HCT116 (cell line): ENCODE measurements around the genes SAMD11 and SDF4.

DNA sequence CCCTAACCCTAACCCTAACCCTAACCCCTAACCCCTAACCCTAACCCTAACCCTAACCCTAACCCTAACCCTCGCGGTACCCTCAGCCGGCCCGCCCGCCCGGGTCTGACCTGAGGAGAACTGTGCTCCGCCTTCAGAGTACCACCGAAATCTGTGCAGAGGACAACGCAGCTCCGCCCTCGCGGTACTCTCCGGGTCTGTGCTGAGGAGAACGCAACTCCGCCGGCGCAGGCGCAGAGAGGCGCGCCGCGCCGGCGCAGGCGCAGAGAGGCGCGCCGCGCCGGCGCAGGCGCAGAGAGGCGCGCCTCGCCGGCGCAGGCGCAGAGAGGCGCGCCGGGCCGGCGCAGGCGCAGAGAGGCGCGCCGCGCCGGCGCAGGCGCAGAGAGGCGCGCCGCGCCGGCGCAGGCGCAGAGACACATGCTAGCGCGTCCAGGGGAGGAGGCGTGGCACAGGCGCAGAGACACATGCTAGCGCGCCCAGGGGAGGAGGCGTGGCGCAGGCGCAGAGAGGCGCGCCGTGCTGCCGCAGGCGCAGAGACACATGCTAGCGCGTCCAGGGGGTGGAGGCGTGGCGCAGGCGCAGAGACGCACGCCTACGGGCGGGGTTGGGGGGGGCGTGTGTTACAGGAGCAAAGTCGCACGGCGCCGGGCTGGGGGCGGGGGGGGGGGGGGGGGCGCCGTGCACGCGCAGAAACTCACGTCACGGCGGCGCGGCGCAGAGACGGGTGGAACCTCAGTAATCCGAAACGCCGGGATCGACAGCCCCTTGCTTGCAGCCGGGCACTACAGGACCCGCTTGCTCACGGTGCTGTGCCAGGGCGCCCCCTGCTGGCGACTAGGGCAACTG is 115.9 kb downstream of the OR4F5 start:
- RRBS, result no CpG with 5 or more reads among the region's 107 CpGs

GRCh38 chr1:793643-794046 is 107.2 kb upstream of the OR4F16 start:
- RRBS, result no CpG with 5 or more reads among the region's 3 CpGs

DNA sequence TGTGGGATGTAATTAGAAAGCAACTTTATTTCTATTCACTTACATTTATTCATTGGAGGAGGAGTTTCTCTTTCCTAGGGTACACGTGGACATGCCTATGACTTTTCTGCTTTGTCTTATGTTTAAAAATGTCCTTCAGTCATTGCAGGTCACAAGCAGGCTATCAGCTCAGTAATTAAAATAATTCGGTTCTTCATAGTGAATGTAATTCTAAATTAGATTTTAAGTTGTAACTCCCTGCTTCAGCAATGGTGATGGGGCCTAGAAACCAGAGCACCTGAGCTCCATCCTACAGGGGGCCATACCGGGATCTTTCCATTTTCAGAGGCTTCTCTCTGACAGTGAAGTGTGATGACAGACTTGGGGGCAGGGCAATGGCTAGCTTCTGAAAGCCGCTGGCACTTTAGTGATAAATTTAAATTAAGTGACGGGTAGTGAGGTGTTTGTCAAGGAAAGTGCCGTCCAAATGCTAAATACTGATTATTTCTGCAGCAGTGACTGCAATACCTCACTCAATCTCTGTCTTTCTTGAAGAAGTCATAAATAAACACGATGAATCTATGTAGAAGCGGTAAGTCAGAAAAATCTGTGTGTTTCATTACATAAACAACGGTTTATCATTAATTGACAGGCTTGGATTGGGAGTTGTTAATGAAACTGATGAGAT is 92.5 kb upstream of the SAMD11 start:
- RRBS, result no CpG with 5 or more reads among the region's 9 CpGs

DNA sequence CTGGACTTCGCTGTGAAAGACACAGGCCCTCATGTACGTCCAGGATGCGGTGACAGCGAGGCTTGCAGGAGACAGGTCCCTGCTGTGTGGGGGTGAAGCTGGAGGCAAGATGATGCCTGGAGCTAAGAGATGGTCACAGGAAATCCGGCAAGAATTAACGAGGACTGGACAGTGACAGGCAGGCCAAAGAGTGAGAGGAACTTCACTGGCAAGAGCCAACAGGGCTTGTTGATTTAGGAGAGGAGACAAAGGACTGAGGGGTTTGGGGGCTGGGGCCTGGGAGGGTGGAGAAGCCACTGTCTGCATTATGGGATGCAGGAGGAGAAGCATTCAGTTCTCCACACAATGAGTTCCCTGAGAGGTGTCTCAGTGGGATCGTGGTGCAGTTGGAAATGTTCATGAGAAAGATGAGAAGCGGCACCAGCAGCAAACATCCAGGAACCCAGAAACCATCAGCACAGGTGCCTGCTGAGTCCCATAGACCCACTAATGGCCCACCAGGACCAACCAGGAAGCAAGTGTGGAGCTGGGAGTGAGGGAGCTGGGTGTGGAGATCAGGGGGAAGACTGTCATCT is 89.8 kb upstream of the SAMD11 start:
- RRBS, result no CpG with 5 or more reads among the region's 8 CpGs

DNA sequence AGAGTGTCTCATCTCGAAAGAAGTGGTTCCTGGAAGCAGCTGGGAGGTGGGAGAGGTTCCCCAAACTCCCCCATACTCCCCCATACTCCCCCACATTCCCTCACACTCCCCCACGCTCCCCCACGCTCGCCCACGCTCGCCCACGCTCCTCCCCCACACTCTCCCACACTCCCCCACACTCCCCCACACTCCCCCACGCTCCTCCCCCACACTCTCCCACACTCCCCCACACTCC is 48.0 kb upstream of the SAMD11 start:
- RRBS, result no CpG with 5 or more reads among the region's 8 CpGs

GRCh38 chr1:904986-905676 is 18.6 kb upstream of the SAMD11 start:
- RRBS, result 97% methylated on average over 4 of the region's 54 CpGs

DNA sequence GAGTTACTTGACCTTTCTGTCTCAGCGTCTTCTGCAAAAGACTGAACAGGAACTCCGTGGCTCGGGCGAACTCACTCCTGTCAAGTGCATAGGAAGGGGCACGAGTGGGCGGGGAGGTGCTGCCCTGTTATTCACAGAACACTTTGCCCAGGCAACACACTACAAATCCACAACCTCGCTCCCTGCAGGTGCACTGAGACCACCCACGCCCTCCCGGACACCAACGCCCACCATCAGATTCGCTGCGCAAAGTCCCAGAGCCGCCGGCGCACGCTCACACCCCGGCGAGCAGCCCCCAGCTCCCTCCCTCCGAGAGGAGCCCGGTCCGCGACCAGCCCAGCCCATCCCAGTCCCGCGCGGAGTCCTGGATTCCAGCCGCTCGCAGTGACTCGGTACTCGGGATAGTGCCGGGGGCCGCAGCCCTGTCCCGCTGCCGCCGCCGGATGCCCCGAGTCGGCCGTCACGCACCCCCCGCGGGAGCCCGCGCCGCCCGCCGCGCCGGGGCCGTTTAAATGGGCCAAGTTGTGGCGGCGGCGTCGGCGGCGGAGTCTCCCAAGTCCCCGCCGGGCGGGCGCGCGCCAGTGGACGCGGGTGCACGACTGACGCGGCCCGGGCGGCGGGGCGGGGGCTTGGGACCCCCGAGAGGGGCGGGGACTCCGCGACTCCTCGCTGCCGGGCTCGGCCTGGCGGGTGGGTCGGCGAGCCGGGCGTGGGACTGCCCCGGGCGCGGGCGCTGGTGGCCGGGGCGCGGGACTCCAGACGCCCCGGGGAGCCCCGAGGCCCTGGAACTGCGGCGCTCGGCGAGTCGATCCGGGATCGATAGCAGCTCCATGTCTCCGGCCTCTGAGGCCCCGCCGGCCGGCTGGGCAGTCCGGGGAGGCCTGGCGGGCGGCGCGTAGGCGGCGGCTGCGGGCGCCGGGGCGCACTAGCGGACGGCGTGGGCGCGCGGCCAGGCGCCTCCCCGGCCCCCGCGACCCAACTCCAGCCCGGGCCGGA is at the start of gene SAMD11:
TSS of gene SAMD11 (plus strand) at position 539 of the 996 bp plus-strand sequence.
- RRBS, result 2% methylated on average over 79 of the region's 126 CpGs

DNA sequence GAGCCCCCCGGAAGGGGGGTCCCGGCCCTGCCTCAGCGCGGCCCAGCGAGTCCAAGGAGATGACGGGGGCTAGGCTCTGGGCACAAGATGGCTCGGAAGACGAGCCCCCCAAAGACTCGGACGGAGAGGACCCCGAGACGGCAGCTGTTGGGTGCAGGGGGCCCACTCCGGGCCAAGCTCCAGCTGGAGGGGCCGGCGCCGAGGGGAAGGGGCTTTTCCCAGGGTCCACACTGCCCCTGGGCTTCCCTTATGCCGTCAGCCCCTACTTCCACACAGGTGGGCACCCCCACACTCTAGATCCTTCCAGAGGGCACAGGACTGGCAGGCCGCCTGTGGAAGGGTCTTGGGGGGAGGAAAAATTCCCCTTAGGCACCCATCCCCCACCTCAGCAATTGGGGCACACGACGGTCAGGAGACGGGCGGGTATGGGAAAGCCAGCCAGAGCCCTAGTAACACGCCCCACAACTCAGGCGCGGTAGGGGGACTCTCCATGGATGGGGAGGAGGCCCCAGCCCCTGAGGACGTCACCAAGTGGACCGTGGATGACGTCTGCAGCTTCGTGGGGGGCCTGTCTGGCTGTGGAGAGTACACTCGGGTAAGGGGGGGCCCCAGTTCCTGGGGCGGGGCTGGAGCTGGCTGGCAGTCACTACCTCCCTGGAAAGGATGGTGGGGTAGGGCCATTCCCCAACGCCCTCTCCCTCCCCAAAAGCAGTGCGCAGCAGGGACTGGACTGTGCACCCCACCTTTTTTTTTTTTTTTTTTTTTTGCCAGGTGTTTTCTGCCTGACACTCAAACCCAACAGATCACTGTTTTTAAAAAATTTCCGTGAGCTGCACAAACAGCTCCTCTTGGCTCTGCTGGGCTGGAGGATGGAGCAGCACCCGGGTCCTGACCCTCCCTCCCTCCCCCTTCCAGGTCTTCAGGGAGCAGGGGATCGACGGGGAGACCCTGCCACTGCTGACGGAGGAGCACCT is 16.0 kb downstream of the NOC2L start:
- RRBS, result no CpG with 5 or more reads among the region's 38 CpGs

- RRBS, result no CpG with 5 or more reads among the region's 19 CpGs
These were observed 15.8 kb downstream of the RNF223 start for GRCh38 chr1:1058209-1058813.

- RRBS, result no CpG with 5 or more reads among the region's 22 CpGs
These were observed 16.0 kb upstream of the RNF223 start for GRCh38 chr1:1090012-1090676.

- RRBS, result 67% methylated on average over 6 of the region's 36 CpGs
These were observed 750 bp downstream of the C1orf159 start for GRCh38 chr1:1115063-1115615.

GRCh38 chr1:1125311-1125694 is 9.4 kb upstream of the C1orf159 start:
- RRBS, result no CpG with 5 or more reads among the region's 11 CpGs

DNA sequence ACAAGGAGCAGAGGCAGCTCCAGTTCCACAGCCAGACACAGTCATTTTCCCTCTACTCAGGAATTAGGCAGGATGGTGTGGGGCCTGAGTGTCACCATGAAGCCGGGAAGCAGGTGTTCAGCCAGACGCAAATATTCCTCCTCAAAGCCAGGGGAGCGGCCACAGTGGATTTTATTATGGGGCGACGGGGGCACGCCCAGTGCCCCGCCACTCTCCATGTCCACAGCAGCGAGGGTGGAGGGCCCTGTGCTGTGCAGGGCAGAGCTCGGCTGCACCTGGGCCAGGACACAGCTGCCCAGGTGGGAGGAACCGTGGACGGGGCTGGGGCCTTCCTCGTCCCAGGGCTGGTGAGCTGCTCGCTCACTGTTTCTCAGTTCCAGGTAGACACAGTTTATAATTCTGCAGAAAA is 14.3 kb upstream of the TTLL10 start:
- RRBS, result no CpG with 5 or more reads among the region's 13 CpGs

DNA sequence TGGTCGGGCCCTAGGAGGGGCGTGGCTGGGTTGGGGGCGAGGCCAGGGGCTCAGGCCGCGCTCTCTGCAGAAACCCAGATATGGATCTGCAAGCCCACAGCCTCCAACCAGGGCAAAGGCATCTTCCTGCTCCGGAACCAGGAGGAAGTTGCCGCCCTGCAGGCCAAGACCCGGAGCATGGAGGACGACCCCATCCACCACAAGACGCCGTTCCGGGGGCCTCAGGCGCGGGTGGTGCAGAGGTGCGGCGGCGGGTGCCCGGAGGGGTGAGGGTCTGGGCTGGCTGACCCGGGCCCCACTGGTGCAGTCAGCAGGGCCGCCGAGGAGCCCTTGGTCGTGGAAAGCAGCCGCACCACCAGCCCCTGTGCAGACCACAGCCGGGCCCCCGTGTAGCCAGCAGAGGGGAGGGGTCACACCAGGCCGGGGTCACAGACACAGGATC is 9.1 kb downstream of the TTLL10 start:
- RRBS, result 92% methylated on average over 20 of the region's 26 CpGs

DNA sequence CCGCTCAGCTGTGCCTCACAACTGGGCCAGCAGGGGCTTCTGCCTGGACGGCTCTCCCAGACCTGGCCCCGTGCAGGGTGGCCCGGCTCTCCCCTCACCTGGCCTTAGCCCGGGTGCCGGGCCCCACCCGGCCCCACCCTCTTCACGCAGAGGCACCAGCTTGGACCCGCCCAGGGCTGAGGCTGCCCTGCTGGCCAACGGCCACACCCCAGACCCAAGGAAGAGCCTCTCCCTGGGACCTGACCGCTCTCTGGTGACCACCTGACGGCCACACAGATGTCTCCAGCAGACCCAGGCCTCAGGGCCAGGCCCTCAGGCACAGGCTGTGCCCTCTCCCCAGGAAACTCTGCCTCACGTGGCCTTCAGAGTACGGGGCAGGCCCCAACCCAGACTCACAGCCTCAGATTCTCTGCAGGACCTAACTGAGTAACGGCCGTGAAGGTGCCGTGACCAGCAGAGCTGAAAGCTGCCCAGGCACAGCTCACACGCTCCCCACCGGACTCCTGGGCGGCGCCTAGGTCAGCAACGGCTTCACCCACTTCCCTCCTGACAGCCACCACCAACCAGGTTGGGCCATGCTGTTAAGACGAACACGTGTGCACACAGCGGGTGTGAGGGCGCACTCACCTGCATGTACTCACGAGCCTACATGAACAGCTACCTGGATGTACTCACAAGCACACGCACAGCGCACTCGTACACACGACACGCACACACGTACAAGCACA is 8.5 kb upstream of the TNFRSF4 start:
- RRBS, result no CpG with 5 or more reads among the region's 33 CpGs

- RRBS, result 2% methylated on average over 31 of the region's 93 CpGs
These were observed at the start of gene SDF4 for GRCh38 chr1:1231077-1232099. Gene SDF4 (minus strand): TSS chr1:1232001.

DNA sequence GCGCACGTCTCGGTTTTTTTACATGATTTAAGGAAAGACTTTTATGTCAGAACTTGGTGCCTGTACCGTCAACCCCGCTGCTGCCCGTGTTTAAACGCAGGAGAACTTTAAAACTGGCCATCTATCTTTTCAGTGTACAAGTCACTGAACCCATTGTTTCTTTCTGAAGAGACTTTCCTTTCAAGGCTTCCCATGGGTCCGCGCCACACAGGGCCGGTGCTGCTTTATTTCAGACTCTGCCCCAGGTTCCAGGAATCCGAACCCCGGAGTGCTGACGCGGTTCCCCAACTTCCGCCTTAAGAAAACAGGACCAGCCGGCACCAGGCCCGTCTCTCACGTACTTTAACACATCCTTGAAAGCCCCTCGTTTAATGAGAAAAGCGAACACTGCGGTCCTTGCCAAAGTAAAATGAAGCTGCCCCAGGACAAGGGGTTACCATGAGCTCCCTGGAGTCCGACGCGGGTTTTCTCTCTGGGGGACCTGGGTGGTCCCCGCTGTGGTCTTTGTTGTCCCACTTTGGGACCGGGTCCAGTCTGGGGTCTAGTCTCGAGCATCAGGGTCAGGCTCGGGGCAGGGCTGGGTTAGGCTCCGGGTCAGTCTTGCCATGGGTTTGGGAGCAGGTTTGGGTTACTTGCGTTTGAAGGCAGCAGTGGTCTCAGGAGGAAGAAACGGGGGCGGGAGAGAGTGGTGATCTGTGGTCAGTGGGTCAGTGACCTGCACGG is 1.9 kb downstream of the B3GALT6 start:
- RRBS, result 97% methylated on average over 11 of the region's 33 CpGs

GRCh38 chr1:1234462-1235248 is 2.6 kb downstream of the B3GALT6 start:
- RRBS, result no CpG with 5 or more reads among the region's 34 CpGs

DNA sequence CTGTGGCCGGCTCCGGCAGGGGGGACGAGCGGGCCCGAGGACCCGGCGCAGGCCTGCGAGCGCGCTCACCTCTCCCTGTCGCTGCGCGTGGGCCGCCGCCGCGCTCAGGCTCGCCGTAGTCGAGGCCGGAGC is 191 bp downstream of the UBE2J2 start:
- RRBS, result 3% methylated on average over 13 of the region's 21 CpGs